PC-3 (cell line): ENCODE results near the gene ZFPM1.

GRCh38 chr16:87955386-87956116 lies 4.3 kb downstream of the BANP start:
- RAMPAGE, long total RNA = no peak

DNA sequence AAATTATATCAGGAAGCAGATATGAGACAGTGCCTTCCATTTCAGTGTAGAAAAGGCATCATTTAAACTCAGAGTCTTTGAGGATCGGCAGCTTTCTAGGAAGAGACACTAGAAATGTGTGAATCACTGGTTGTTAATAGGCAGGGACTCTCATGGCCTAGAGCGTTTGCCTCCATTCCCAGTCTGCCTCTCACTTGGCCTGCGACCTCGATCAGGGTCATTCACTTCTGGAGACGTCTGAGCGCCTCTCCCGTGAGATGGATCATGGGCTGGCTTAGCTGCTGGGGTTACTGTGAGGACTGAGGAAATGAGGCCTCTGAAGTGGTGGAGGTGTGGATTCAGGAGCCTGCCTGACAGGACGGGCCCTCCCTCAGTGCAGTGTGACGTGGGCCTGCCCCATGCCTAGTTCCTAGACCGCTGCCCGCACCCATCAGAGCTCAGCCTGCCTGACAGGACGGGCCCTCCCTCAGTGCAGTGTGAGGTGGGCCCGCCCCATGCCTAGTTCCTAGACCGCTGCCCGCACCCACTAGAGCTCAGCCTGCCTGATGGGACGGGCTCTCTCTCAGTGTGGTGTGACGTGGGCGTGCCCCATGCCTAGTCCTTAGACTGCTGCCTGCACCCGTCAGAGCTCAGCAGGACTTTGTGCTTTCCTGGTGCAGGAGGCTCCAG lies 61.9 kb downstream of the BANP start:
- RAMPAGE, long total RNA = no peak

DNA sequence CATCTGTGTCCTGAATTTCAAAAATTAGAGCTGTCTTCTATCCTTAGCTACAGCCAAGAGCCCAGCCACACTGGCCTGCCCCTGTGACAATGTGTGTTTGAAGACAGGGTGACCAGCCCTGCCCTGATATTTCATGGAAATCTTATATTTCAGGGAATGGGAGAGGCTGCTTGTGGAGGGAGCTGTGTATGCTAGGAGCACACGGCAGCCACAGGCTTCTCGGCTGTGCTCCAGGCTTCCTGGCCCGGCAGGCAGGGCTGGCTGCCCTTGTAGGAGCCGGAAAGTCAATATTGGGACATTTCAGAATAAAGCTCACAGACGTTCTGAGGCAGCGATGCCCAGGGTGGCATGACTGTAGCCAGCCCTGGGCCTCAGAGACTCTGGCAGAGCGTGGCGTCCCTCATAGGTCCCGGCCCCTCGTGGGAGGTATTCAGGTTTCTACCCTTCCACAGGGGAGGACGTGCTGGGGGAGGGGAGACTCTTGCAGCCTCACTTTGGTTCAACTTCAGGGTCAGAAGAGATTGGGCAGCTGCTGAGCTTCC lies 65.7 kb downstream of the BANP start:
- RAMPAGE, long total RNA = no peak

- RAMPAGE, long total RNA = no peak
These were observed 90.4 kb downstream of the BANP start for GRCh38 chr16:88041496-88042150.

DNA sequence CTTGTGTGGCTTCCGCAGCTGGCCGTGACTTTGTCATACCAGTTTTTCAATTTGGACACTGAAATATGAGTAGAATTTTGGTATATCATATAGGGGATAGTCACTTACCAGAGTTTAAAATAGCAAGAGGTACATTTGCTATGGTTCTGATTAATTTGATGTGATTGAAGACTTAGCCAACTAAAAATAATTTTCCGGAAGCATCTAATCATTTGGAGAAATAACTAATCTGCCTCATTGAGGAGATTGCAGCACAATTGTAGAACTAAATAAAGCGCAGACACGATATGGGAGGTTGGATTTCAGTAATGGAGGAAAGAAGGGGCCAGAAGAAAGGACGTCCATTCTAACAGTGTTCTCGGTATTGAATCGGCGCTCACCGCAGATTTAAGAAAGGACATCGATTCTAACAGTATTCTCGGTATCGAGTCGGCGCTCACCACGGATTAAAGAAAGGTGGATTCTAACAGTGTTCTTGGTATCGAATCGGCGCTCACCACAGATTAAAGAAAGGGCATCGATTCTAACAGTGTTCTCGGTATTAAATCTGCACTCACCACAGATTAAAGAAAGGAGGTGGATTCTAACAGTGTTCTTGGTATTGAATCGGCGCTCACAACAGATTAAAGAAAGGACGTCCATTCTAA lies 97.0 kb downstream of the BANP start:
- RAMPAGE, long total RNA = no peak

GRCh38 chr16:88331732-88332597 lies 50.8 kb upstream of the ZNF469 start:
- RAMPAGE, long total RNA = no peak

- RAMPAGE, long total RNA = no peak
These were observed at the start of gene ZFPM1 for GRCh38 chr16:88452455-88453575. Gene ZFPM1 (plus strand): TSS chr16:88453280.

DNA sequence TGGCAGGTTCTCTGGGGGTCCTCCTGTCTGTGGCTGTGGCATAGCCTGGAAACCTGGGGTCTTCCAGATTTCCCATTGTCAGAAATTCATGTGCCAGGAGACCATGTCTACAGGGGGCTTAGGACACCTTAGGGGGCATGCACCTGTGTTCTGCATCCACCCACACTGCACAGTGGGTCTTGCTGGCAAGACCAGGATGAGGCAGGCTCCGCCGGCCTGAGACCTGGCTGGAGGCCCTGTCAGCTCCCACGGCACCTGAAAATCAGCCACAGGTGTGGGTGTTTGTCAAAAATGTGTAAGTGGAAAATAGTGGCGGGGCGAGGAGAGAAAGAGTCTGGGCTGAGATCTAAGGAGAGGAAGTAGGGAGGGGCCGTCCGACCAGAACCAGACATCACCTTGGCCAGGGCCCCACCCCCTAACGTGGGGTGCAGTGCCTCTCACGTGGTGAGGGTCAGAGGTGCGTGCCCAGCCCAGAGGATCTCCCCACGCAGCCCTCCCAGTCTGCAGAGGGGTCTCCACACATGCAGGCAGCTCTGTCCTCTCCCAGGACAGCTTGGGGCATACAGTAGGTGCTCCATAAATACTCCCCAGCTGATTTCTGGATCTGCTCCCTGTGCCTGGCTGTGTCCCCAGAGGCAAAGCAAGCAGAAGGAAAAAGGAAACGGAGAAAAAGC lies 16.5 kb downstream of the ZFPM1 start:
- RAMPAGE, long total RNA = no peak

DNA sequence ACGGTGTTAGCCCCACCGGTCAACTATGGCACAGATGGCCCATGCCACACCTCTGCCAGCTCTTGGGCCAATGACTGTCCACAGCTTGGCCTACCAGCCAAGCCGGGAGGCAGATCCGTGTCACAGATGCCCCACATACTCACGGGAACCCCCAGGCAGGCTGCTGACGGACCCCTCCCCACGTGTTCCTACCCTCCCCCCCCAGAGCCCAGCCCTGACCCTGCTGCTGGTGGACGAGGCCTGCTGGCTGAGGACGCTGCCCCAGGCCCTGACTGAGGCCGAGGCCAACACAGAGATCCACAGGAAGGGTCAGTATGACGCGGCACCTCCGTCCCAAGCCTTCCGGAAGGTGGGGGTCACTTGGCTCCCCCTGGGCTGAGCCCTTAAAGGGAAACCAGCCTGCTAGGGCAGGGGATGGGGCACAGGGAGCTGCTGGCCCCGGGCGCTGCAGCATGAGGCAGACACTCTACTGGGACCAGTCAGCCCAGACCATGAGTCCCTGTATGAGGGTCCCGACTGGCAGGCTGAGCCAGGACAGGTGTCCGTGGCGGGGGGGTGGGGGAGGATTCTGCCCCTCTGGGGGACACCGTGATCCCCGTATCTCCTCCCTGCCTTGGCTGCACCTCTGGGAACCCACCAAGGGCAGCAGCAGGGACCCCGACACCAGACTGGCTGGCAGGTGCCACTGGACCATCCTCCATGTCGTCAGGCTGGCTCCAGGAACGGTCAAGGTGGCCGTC lies 43.4 kb upstream of the ZC3H18 start:
- RAMPAGE, long total RNA = no peak

DNA sequence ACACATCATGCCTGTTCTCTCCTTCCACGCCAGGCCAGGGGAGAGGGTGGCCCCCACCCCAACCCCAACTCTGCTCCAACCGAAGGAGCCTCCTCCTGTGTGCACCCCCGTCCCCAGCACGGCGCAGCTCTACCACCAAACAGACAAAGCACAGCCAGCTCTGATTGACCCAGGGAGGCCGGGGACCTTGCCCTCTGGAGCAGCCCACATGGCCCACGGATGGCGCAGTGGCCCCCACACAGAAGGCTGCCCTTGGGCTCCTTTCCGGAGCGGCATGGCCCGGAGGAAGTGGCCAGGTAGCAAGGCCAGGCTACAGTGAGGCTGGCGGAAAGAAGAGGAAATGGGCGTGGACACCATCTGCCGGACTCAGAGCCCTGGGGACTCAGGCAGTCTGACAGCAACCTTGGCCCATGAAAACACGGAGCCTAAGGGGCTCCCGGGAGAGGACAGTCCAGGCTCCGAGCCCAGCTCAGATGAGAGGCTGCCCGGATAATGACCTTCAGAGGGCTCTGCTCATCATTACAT lies 20.0 kb upstream of the ZC3H18 start:
- RAMPAGE, long total RNA = no peak

GRCh38 chr16:88552669-88553326 lies 17.4 kb upstream of the ZC3H18 start:
- RAMPAGE, long total RNA = no peak

DNA sequence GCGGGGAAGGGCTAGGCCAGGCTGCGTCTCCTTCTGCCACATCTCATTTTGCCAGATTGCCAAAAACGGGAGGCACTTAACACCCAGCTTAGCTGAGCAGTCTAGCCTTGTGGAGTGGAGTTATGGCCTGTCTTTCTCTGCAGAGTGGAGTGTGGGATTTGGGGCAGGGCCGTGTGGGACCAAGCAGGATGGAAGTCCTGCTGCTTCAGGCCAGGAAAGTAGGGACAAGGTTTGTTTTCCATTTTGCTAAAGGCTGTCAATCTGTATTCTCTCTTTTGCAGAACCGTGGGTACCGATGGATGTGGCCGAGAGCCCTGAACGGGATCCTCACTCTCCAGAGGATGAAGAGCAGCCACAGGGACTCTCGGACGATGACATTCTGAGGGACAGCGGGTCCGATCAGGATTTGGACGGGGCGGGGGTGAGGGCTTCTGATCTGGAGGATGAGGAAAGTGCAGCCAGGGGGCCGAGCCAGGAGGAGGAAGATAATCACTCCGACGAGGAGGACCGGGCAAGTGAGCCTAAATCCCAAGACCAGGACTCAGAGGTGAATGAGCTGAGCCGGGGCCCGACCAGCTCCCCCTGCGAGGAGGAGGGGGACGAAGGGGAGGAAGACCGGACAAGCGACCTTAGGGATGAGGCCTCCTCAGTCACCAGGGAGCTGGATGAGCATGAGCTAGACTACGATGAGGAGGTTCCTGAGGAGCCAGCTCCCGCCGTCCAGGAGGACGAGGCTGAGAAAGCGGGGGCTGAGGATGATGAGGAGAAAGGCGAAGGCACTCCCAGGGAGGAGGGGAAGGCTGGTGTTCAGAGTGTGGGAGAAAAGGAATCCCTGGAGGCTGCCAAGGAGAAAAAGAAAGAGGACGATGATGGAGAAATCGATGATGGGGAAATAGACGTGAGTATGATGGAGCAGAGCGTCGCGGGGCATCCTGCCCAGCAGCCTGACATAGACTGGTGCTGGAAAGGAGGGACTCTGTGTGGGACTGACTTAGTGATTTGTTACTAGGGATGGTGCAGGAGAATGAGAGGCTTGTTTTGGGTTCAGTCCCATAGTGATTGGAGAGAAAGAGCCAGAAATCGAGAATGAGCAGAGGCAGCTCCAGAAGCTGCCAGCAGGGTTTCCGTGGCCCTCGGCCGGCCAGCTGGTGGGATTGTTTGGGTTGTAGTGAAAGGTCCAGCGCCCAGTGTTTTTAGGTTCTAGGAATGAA lies 7.0 kb downstream of the ZC3H18 start:
- RAMPAGE, long total RNA = no peak

- RAMPAGE, long total RNA = no peak
These were observed 27.3 kb upstream of the IL17C start for GRCh38 chr16:88610853-88611630.

- RAMPAGE, long total RNA = no peak
These were observed 18.4 kb upstream of the IL17C start for GRCh38 chr16:88619689-88620577.

- RAMPAGE, long total RNA = no peak
These were observed 6.8 kb upstream of the SNAI3 start for GRCh38 chr16:88693194-88693508.

GRCh38 chr16:88767945-88768958 lies 16.8 kb downstream of the PIEZO1 start:
- RAMPAGE, long total RNA = no peak

- RAMPAGE, long total RNA = no peak
These were observed 3.1 kb upstream of the PABPN1L start for GRCh38 chr16:88869326-88870187.

DNA sequence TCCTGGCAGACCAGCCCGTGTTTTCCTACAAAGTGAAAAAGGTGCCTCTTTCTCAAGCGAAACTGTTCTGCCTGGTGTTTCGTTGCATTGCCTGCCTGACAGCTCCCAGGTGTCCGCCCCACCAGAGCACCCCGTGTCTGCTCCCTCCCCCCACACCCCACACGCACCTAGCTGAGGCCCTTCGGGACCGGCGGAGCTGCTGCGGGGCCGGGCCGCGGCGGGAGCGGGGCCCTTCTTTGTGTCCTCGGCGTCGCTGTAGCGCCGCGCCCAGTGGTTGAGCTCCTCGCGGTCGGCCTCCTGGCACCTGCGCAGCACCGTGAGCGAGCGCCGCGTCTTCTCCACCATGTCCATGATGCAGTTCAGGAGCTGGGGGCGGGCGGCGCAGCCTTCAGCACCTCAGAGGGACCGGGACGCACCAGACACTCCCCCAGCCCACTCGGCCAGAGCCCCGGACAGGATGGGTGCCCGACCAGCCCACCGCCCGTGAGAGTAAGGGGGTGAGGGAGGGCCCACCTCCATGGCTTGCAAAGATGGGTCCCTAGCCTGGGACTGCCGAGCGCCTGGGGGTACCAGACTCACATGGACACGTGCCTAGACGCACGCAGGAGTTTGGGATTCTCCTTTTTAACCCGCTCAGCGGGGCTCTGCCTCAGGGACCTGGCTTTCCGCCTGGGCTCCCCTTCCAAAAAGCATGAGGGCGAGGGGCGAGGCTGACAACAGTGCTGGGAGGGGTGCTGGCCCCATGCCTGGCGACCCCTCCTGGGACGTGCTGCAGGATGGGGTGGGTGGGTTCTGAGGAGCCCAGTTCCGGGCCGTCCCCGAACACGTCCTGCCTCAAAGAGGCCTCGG lies 14.9 kb upstream of the PABPN1L start:
- RAMPAGE, long total RNA = no peak

DNA sequence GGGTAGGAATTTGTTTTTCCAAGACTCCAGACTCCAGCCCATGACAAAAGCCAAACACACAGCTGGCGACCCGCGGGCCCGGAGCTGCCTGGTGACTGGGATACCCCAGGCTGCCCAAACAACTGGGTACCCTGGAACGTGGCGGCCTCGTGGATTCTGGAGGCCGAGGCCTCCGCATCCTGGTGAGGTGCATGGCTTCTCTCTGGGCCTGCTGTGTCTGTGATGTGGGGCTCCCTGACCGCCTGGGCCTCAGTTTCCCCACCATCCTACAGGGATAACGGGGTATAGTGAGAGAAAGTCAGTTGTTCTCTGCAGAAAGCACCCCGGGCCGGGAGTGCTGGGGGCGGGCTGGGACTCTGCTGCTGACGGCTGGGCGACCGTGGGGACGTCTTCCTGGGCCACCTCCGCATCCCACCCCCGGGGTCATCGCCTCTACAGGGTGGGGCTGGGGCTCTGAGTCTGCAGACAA lies 15.1 kb upstream of the CBFA2T3 start:
- RAMPAGE, long total RNA = no peak

- RAMPAGE, long total RNA = no peak
These were observed 15.9 kb upstream of the CBFA2T3 start for GRCh38 chr16:88992512-88993723.